LNCaP clone FGC (cell line): Measurements from ENCODE around the gene GOLGA8J.

GRCh38 chr15:28919072-28919764 lies 33.4 kb downstream of the APBA2 start:
- RRBS, 2 experiments: 78 to 97% methylated on average over 5 of the region's 24 CpGs

DNA sequence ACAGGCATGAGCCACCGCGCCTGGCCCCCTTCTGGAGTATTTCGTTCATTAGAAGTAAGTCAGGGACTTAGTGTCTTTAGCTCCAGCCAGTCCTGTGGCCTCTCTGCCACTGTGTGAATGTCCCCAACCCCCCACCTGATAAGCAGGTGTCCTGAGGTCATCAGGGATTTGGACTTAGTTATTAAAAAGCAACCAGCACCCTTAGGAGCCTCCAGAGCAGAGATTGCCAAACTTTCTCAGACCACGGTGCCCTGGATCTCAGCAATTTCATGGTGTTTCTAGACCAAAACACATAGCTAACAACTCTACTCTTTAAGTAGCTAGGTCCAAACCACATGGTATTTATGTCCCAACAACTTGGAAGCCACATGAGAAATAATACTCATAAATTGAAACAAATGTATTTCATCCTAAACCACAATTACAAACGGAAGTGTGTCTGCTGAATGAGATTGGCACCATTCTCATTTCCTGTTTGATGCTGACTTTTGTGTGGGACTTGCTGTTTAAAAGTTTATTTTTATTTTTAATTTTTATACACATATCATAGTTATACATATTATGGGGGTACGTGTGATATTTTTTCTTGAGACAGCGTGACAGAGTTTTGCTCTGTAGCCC lies 52.3 kb downstream of the APBA2 start:
- RRBS, 2 experiments: no CpG with 5 or more reads among the region's 7 CpGs

GRCh38 chr15:29677170-29677480 lies 106.3 kb upstream of the ENTREP2 start:
- RRBS, 2 experiments: no CpG with 5 or more reads among the region's 5 CpGs

- RRBS, 2 experiments: no CpG with 5 or more reads among the region's 8 CpGs
Measured at GRCh38 chr15:30082512-30083069, at the start of gene GOLGA8J. GOLGA8J (plus strand) TSS chr15:30082955.

GRCh38 chr15:30625909-30626533 lies 22.2 kb downstream of the GOLGA8H start:
- RRBS, 2 experiments: under 1 to 2% methylated on average over 4 of the region's 34 CpGs

DNA sequence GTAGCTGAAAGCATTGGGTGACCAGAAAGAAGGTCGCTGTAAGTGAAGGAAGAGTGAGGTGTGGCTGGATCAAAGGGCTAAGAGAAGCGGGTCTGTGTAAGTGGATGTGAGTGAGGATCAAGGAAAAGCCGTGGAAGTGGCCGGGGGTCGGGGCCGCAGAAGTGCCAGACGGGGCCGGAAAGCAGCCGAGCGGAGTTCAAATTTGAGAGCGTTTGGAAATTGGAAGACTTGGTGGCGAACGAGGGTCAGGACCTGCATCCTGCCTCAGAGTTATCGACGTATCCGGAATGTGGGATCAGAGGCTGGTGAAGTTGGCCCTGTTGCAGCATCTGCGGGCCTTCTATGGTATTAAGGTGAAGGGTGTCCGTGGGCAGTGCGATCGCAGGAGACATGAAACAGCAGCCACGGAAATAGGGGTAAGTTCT lies 22.7 kb downstream of the GOLGA8H start:
- RRBS, 2 experiments: under 1 to 2% methylated on average over 3 of the region's 21 CpGs

- RRBS, 2 experiments: no CpG with 5 or more reads among the region's 1 CpG
Measured at GRCh38 chr15:31013896-31014211, 22.4 kb upstream of the MTMR10 start.

GRCh38 chr15:31031715-31032195 lies 40.3 kb upstream of the MTMR10 start:
- RRBS, 2 experiments: no CpG with 5 or more reads among the region's 2 CpGs

DNA sequence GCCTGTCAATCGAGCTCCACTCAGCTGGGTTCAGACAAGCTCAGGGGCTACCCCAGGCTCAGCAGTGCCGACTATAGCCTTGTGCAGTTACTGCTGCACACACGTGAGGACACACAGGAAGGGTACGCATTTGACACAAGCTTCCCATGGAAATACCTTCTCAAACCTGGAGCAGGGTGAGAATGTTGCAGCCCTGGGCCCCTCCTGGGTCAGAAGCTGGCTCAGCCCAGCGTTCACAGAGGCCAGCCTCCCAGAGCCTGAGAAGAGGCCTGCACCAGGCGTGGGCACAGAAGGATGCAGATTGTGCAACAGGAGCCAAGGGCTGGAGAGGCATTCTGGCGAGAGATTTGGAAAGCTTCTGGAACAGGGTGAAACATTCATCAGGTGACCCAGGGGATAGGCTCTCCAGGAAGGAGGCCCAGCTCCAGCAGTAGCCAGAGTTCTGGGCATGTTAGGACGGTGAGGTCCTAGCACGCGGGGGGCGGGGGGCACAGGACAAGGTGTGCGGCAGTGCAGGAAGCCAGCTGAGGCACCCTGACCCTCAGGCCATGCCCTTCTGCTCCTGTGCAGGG lies 111.9 kb upstream of the KLF13 start:
- RRBS, 2 experiments: no CpG with 5 or more reads among the region's 12 CpGs

DNA sequence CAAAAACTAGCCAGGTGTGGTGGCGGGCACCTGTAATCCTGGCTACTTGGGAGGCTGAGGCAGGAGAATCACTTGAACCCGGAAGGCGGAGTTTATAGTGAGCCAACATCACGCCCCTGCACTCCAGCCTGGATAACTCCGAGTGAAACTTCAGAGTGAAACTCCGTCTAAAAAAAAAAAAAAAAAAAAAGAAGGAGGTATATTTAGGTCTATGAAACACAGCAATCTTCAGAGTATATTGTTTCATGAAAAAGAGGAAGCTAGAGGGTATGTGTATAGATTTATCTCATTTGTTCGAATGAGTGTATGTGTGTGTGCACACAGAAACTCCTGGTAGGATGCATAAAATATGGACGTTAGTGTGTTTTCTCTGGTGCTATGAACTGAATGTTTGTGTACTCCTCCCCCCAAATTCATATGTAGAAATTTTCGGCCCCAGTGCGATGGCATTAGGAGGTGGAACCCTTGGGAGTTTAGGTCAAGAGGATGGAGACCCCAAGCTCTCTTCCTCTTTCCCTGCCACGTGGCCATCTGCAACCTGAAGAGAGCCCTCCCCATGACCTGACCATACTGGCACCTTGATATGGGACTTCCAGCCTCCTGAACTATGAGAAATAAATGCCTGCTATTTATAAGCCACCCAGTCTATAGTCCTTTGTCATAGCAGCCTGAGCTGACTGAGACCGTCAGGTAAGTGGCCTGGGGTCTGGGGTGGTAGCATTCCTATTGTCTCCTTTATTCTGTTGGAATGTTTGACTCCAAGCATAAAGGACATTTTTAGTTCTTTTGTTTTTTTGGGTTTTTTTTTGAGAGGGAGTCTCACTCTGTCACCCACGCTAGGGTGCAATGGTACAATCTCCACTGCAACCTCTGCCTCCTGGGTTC lies 98.5 kb upstream of the KLF13 start:
- RRBS, 2 experiments: no CpG with 5 or more reads among the region's 13 CpGs

DNA sequence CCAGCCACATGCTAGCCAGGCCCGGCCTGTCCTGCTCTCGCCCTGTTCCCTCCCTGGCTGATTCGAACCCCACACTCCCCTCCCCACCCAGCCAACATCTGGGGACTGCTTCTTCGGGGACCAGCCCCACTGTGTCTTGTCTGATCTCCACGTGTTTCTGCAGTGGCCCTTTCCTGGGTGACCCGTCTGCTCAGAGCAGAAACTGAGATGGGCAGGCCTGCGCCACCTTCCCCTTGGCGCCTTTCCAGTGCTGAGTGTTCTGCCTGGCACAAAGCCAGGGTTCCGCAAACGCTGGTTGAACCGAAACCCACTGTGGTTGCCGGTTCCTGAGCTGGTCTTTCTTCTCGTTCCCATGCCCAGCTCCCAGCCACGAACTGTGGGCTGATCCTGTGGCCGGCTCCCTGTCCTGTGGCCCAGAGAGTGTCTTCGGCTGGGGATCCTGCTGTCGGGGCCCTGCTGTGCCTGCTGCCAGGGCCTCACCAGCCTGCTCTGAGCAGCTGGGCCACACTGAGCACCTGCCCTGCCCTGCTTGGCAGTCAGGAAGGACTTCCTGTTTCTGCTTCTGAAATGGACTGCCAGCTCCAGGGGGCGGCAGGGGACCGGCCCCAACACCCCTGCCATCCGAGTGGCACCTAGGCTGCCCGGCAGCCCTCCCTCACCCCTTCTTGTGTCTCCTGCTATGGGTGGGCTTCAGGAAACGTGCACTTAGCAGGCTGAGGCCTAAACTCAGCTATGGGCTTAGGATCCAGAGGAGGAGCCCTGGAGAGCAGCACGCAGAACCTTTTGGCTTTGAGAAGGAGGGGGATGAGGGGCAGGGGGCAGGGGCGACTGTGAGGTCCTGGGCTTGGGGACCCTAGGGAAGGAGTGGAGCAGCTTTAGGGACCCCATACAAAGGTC lies 62.5 kb upstream of the KLF13 start:
- RRBS, 2 experiments: 72 to 75% methylated on average over 7 of the region's 24 CpGs

GRCh38 chr15:31299823-31300084 lies 26.9 kb upstream of the KLF13 start:
- RRBS, 2 experiments: no CpG with 5 or more reads among the region's 6 CpGs

GRCh38 chr15:31329542-31330169 lies 3.0 kb downstream of the KLF13 start:
- RRBS, 2 experiments: 91 to 96% methylated on average over 6 to 9 of the region's 20 CpGs

GRCh38 chr15:31346511-31347703 lies 20.3 kb downstream of the KLF13 start:
- RRBS, 2 experiments: no CpG with 5 or more reads among the region's 22 CpGs

- RRBS, 2 experiments: no CpG with 5 or more reads among the region's 7 CpGs
Measured at GRCh38 chr15:31347704-31348130, 21.1 kb downstream of the KLF13 start.

DNA sequence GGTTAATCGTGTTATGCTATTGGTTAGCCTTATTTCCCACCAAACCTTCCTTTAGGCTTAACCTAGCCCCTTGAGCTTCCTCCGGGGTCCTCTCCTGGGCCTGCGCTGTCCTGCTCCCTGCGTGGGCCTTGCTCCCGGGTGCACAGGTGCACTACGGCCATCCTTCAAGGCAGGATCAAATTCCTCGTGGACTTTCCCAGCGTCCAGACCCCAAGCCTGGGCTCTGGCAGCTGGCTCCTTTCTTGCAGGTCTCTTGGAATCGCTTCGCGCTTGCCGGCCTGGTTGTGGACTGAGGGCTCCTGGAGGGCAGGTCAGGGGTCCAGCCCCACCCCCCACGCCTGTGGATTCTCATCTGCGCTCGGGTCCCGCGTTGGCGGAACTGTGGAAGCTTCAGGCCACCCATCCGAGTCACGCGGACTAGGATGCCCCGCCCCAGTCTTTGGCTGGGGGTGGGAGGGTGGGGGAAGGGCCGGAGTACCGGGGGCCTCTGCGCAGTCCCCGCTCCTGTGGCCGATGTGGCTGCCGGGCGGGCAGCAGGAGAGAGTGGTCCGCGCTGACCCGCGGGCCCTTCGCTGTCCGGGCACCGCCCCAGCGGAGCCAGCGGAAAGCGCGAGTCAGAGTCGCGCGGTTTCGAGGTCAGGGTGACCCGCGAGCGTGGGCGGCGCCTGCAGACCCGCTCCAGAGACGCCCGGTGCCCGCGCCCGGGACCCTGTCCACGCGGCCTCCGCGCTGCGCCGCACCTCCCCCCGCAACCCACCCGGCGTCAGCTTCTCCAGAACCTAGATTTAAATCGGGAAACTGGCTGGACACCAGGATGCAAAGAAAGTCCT lies 114.1 kb downstream of the KLF13 start:
- RRBS, 2 experiments: 57 to 70% methylated on average over 35 of the region's 65 CpGs

GRCh38 chr15:31554093-31554707 lies 227.6 kb downstream of the KLF13 start:
- RRBS, 2 experiments: no CpG with 5 or more reads among the region's 12 CpGs

DNA sequence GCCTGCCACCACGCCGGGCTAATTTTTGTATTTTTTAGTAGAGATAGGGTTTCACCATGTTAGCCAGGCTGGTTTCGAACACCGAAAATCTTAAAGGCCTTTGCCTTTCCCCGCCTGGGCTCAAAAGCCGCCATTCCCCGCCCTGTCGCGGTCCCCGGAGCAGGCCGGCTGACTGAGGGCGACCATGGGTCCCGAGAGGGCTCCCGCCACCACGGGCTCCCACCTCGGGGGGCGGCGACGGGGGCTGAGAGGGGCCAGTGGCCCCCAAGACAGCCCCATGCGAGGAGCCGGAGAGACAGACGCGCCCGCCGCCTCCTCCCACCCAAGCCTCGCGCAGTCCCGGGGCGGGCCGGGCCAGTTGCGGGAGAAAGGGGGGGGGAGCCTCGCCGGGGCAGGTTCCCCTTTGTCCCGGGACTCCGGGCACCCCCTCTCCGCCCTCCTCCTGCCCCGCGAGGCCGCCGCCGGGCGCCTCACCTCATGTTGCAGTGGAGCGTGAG lies 60.9 kb downstream of the GOLGA8K start:
- RRBS, 2 experiments: no CpG with 5 or more reads among the region's 43 CpGs

DNA sequence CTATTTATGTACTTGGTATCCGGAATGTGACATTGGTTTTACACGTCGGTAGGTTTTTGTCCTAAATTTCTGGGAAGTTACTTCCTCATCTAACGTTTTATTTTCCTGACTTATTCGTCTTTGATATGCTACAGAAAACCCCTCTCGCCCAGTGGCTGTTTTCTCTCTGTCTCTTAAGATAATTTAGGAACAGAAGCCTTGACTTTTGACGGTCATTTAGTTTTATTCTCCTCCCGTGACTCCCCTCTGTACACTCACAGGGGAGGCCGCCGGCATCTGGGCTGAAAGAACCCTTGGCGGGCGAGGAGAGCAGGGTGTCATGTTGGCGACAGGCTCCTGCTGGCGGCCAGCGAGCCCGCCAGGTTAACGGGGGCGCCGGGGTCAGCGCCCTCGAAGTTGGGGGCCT lies 738 bp upstream of the GREM1 start:
- RRBS, 2 experiments: 61 to 63% methylated on average over 11 of the region's 21 CpGs

GRCh38 chr15:33150693-33151721 lies 43.5 kb downstream of the FMN1 start:
- RRBS, 2 experiments: no CpG with 5 or more reads among the region's 3 CpGs